Stomach (tissue), 7 donors: ENCODE measurements around a stretch of chr7.

GRCh38 chr7:157875151-157875822, 538.5 kb downstream of the DNAJB6 start:
- PRO-cap = no peak
- RAMPAGE, long total RNA, 5 experiments = start-site peak on the minus strand in 1 of 5 experiments, at chr7:157875544-157875644 at its widest, 11 reads per replicate
- RRBS = 18% methylated on average over 5 of the region's 22 CpGs

- PRO-cap = no peak
- RAMPAGE, long total RNA, 5 experiments = no peak in any of the 5 experiments
- RRBS = no CpG with 5 or more reads among the region's 7 CpGs
These were observed 554.2 kb downstream of the DNAJB6 start for GRCh38 chr7:157891045-157891427.

- PRO-cap = no peak
- RAMPAGE, long total RNA, 5 experiments = no peak in any of the 5 experiments
- RRBS = no CpG with 5 or more reads among the region's 12 CpGs
These were observed 575.7 kb downstream of the PTPRN2 start for GRCh38 chr7:158011888-158012387.

GRCh38 chr7:158067997-158068402, 519.6 kb downstream of the PTPRN2 start:
- PRO-cap = no peak
- RAMPAGE, long total RNA, 5 experiments = start-site peak on the minus strand in 2 of 5 experiments, at chr7:158067995-158068522 at its widest, 9 to 13 reads per replicate
- RRBS = 89% methylated on average over 1 of the region's 11 CpGs

DNA sequence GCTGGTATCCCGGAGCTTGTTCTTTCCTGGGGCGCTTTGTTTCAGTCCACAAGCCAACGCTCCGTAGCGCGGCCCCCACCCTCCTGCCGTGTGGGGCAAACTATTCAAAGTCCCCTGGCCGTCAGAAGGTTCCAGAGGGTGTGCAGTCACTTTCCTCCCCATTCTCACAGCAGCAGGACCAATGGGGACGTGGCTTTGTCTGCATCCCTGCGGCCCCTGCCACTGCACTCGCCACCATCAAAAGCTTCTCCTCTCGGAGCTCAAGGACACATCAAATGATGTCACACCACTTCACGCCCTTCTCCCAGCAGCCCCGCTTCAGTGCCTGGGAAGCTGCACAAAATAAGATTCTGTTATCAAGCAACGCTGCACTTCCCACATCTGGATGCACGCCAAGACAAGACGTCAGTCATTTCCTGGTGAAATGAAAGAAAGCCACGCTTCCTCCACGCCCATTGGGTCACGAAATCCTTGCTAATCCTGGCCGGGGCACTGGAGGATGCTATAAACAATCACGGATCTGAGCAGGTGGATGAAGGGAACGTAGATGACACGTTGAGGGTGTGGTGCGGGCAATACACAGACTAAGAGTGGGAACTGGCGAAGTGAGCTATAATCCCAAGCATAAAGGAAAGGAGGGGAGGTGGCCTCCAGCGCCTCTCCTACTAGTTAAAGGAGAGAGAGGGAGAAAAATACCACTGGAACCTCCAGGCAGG, 348.1 kb downstream of the PTPRN2 start:
- PRO-cap = no peak
- RAMPAGE, long total RNA, 5 experiments = start-site peak on the minus strand in 1 of 5 experiments, centred at position 403 of the sequence, 5 reads per replicate
- RRBS = no CpG with 5 or more reads among the region's 27 CpGs

DNA sequence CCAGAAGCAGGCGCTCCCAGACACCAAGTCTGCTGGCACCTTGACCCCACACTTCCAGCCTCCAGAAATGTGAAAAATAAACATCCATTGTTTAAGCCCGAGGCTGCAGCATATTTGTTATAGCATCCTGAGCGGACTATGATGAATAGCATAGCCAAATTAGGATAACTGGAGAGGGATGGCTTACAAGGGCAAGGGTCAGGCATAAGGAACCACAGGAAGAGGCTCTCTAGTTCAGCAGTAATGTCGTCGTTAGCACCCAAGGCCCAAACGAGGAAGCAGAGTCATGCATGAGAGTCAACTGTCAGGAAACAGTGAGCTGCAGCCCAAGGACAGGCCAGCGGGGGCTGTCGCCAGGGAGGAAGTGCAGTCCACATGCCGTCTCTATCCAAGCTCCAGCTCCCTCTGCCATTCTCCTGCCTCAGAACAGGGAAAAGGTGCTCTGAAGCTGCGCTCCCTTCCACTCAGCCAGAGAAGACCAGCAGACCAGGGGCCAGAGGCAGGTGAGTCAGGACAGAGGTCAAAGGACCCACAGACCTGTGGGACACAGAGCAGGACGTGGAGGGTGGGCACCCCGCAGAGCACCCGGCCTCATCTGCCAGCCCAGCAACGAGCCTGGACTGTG, 50.4 kb downstream of the PTPRN2 start:
- PRO-cap = unidirectional peak, plus-strand start at position 350 of the sequence
- RAMPAGE, long total RNA, 5 experiments = no peak in any of the 5 experiments
- RRBS = no CpG with 5 or more reads among the region's 14 CpGs

- PRO-cap = no peak
- RAMPAGE, long total RNA, 5 experiments = no peak in any of the 5 experiments
- RRBS = no CpG with 5 or more reads among the region's 23 CpGs
These were observed 38.2 kb downstream of the PTPRN2 start for GRCh38 chr7:158549347-158549836.

DNA sequence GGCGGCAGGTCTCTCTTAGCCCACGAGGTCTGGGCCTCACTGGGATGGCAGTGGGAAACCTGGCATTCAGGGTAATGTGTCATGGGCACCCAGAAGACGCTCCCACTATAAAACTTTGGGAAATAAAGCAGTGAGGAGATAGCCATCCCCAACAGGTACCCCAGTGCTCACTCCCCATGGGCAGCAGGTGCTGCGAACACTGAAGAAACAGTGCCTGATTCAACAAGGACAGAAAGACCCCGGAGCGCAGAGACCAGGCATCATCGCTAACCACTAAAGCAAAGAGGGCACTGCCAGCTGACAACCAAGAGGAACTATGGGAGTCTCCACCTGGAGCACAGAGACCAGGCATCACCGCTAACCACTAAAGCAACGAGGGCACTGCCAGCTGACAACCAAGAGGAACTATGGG, 14.5 kb upstream of the PTPRN2 start:
- PRO-cap = no peak
- RAMPAGE, long total RNA, 5 experiments = no peak in any of the 5 experiments
- RRBS = 98% methylated on average over 3 of the region's 9 CpGs

- PRO-cap = no peak
- RAMPAGE, long total RNA, 5 experiments = start-site peak on the minus strand in 2 of 5 experiments, at chr7:158796757-158797135 at its widest, 6 to 7 reads per replicate
- RRBS = 87% methylated on average over 6 of the region's 32 CpGs
These were observed 32.6 kb downstream of the ESYT2 start for GRCh38 chr7:158796548-158797188.

DNA sequence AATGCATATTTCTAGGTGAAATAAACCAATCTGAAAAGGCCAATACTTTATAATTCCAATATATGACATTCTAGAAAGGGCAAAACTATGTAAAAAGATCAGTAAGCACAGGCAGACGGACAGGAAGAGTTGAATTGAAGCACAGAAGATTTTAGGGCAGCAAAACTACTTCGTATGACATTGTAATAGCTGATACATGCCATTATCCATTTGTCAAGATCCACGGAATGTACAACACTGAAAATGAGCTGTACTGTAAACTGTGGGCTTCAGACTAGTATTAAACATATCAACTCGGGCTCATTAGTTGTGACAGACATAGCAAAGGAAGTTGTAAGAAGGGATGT, 16.2 kb downstream of the ESYT2 start:
- PRO-cap = no peak
- RAMPAGE, long total RNA, 5 experiments = no peak in any of the 5 experiments
- RRBS = no CpG with 5 or more reads among the region's 4 CpGs

DNA sequence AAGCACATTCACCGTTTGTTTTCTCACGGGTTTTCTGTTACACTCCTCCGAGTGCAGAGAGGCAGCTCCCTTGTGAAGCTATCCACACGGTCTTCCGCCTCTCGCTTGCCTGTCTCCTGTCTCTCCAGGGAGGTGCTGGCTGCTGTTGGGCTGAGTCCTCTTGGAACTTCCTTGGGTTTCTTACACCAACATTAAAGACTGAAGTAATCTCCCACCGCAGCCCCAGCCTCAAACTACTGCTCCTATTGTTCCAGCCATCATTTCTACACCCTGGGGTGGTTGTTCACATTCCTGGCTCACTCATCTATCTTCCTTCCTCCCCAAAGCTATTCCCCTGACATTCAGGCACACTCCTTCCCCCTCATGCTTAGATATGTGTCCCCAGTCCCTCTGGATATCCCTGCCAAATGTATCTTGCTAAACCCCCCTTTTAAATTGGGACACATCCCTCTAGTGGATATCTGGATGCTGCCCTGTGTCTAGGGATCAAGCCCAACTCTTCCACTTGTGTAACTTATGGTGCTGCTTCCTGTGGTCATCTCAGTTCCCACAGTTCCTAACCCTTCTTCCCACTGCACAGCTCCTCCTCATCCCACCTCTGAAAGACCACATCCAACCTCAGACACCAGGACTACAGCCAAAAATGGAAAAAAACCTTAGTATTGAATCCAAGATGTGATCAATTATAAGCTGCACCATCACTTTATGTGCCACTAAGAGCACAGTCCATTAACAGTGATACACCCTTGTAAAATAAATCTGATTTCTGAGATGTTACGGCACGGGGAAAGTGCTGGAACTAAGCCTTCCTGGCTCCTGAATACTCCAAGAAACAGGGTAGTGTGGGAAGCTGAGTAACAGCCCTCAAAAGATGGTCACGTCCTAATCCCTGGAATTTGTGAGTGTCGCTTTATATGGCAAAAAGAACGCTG, 13.9 kb downstream of the ESYT2 start:
- PRO-cap = no peak
- RAMPAGE, long total RNA, 5 experiments = start-site peak on the minus strand in 2 of 5 experiments, centred at positions 276 to 407 of the sequence, 8 to 13 reads per replicate
- RRBS = no CpG with 5 or more reads among the region's 12 CpGs

DNA sequence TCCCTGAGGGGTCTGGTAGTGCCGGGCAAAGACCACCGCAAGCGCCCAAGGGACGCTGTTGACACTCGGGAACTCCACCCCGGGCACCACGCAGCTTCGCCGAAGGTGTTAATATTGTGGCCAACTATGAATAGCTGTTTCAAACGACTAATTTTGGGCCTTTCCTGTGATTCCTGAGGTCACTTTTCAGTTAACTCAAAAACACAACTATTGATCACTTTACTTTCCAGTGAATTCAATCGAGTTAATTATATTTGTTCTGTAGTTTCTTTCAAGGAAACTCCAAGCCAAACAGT, 975 bp upstream of the ESYT2 start:
- PRO-cap = no peak
- RAMPAGE, long total RNA, 5 experiments = no peak in any of the 5 experiments
- RRBS = 3% methylated on average over 6 of the region's 11 CpGs

DNA sequence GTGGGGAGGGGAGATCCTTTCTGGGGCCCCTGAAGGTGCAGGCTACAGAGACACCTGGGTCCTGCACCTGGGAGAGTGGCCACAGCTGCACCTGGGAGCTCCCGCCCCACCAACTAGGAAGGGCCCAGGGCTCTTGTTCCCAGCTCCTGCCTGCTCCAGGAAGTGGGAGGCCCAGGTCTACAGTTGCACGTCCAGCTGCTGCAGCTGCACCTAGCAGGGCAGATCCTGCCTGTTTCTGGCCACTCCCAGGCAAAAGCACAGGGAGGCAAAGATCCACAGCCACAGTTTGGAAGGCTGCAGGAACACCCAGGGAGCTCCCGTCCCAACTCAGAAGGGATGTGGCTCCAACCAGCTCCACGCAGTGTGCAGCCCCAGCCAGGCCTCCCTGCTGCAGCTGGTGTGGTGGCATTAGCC, 6.2 kb upstream of the DYNC2I1 start:
- PRO-cap = bidirectional peak, plus-strand start at position 284 of the sequence, minus-strand start at position 148 of the sequence
- RAMPAGE, long total RNA, 5 experiments = no peak in any of the 5 experiments
- RRBS = no CpG with 5 or more reads among the region's 4 CpGs

- PRO-cap = no peak
- RAMPAGE, long total RNA, 5 experiments = no peak in any of the 5 experiments
- RRBS = 85% methylated on average over 1 of the region's 5 CpGs
These were observed 48.8 kb downstream of the VIPR2 start for GRCh38 chr7:159095845-159096208.

DNA sequence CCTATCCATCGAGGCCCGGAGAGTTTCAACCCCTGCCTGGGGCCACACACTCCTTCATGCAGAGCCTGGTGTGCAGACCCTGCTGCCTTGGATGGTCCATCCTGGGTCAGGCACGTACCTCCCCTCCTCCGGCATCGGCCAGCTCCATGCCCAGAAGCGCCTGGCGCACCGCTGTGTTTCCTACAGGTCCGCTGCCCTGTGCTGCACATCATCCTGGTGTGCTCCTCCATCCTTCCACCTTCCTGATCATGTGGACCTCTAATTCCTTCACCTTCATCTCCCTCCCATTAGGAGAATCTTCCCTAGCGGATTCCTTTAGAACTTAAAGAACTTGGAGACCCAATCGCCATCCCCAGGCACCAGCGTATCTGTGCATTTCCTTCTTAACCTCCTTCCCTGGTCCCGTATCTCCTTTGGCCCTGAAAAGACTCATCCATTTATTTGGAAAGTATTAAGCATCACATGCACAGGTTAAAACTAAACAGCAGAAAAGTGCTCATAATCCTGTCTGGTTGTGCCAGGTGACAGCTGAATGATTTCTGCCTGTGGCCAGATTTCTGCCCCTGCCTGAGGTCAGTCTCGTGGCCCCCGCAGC, 48.4 kb downstream of the VIPR2 start:
- PRO-cap = no peak
- RAMPAGE, long total RNA, 5 experiments = no peak in any of the 5 experiments
- RRBS = 89% methylated on average over 4 of the region's 15 CpGs

DNA sequence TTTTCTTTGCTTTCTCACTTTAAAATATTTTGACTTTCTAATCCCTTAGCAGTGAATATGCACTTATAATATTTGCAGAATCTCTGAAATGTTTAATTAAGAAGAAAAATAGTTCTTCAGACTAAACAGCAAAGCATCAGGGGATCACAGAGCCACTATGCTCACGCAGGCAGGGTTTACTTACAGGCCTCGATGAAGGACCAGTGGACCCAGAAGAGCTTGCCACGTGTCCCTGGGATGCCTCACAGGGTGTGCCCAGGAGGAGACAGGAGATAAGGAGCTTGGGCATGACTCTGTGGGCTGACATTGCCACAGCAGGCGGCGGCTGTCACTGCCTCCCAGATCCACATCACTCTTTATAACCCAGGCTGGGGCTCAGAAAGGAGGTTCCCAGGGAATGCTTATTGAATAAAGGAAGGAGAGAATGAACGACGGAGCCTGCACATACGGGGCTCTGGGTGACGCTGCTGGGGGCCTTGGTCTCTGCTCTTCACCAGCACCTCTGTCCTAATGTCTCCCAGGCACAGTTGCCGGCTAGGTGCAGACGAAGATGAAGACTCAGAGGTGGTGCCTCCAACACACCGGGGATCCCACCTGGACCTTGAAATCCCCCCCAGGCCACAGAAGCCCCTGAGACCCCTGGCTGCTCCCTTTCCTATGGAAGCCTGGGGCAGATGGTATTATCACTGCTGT, 45.4 kb downstream of the VIPR2 start:
- PRO-cap = no peak
- RAMPAGE, long total RNA, 5 experiments = no peak in any of the 5 experiments
- RRBS = no CpG with 5 or more reads among the region's 12 CpGs

GRCh38 chr7:159112013-159112907, 32.4 kb downstream of the VIPR2 start:
- PRO-cap = no peak
- RAMPAGE, long total RNA, 5 experiments = no peak in any of the 5 experiments
- RRBS = 71% methylated on average over 9 of the region's 45 CpGs